Stomach (tissue), 7 donors: ENCODE measurements around the genes OR2Y1 and OR2V1.

- PRO-cap = no peak
- RAMPAGE, long total RNA, 5 experiments = no peak in any of the 5 experiments
- RRBS = no CpG with 5 or more reads among the region's 4 CpGs
Observed at GRCh38 chr5:180689391-180689734, 40.0 kb upstream of the FLT4 start.

DNA sequence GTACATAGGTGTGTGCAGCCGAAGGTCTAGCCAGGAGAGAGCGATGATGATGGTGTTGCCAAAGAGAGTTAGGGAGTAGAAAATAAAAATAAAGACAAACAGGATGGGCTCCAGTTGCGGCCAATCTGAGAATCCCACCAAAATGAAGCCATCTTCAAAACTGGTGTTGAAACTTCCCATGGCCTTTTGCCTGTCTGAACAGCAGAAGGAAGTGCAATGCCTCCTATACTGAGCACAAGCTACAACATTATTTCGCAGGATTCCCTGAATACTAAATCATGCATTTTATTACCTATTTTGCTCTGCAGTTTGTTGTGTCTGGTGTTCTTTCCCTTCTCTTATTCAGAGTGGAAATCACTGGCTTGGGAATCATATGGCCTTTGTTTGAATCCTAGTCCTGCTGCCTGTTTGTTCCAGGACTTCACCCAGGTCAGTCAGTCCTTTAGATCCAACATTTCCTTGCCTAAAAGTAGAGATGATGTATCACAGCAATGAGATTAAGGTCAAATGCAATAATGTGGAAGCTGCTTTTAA lies at the start of gene OR2Y1:
OR2Y1 (minus strand) TSS at position 180 of the 534 bp plus-strand sequence.
- PRO-cap = no peak
- RAMPAGE, long total RNA, 5 experiments = no peak in any of the 5 experiments
- RRBS = no CpG with 5 or more reads among the region's 4 CpGs

GRCh38 chr5:180785827-180786579 lies 16.6 kb downstream of the MGAT1 start:
- PRO-cap = no peak
- RAMPAGE, long total RNA, 5 experiments = no peak in any of the 5 experiments
- RRBS = no CpG with 5 or more reads among the region's 11 CpGs

- PRO-cap = no peak
- RAMPAGE, long total RNA, 5 experiments = no peak in any of the 5 experiments
- RRBS = no CpG with 5 or more reads among the region's 16 CpGs
Observed at GRCh38 chr5:180787531-180788175, 15.0 kb downstream of the MGAT1 start.

GRCh38 chr5:180885767-180886445 lies 13.1 kb upstream of the BTNL8 start:
- PRO-cap = no peak
- RAMPAGE, long total RNA, 5 experiments = no peak in any of the 5 experiments
- RRBS = no CpG with 5 or more reads among the region's 9 CpGs

DNA sequence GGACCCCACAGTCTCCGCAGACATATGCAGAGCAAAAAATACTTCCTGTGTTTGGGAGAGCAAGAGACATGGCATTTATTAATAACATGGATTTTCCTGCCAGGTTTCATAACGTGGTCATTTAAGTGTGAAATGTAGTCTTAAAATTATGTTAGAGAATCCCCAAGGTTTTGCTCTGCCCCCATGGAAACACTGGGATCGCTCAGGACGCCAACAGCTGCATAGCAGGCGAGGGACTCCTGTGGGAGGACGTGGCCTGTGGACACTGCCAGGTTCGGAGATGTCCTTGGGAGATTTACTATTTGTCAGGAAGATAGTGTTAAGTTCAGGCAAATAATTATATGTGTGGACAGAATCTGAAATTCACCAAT lies 929 bp downstream of the BTNL9 start:
- PRO-cap = no peak
- RAMPAGE, long total RNA, 5 experiments = no peak in any of the 5 experiments
- RRBS = no CpG with 5 or more reads among the region's 7 CpGs

GRCh38 chr5:181131016-181131276 lies at the start of gene OR2V1:
Gene OR2V1 (minus strand): TSS chr5:181131169.
- PRO-cap = no peak
- RAMPAGE, long total RNA, 5 experiments = no peak in any of the 5 experiments
- RRBS = no CpG with 5 or more reads among the region's 7 CpGs

DNA sequence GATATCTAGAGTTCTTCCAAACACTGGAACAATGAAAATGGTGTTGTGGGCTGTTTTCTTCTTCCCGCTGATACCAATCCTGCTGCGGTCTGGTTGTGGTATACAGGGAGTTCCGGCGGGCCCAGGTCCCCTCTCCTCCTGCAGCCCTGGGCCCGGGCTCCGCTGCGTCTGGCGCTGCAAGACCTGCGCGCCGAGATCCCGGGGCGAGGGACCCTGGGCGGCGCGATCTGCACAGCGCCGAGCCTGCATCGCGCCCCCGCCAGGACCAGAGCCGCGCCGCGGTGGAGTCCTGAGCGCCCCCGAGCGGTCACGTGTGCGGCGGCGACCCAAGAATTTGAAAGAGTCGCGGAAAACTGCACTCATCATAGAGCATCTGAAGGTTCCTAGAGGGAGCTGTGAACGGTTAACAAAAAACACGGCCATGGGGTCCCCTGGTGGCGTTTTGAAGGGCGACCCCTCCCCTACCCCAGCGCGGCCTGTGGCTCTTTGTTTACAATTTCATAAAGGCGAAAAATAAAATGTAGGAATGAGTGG lies 21.0 kb downstream of the TRIM7 start:
- PRO-cap = no peak
- RAMPAGE, long total RNA, 5 experiments = no peak in any of the 5 experiments
- RRBS = 2% methylated on average over 10 of the region's 41 CpGs

DNA sequence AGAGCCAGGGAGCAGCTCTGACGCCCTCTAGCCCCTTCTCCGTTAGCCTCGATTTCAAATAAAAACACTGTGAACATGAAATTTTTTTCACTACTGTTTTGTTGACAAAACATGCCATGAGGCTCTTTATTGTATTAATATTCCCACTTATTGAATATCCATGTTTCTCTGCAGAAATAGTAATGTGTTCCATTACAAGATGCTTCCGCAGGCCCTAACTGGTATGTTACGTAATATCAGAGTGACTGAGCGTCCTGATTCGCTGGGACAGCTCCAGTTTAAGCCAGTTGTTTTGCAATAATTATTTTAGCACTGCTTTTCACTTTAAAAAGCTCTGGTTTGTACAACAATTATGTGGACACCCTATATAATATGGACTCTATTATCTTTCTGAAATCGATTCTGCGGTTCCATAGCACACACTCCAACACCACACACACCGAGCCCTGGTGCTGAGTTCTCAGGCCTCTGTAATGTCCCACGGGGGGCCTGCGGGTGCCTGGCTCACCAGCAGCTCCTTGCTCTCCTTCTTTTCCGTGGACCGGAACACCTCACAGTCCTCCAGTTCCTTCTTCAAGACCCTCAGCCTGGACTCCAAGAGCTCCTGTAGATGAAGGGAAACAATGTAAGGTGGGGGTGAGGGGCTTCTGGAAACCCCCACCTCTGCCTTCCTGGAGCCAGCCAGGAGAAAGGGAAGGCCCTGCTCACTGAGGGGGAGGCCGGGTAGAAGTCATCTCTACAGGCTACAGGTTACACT lies 1.8 kb downstream of the TRIM7 start:
- PRO-cap = no peak
- RAMPAGE, long total RNA, 5 experiments = no peak in any of the 5 experiments
- RRBS = 8% methylated on average over 1 of the region's 15 CpGs

- PRO-cap = no peak
- RAMPAGE, long total RNA, 5 experiments = no peak in any of the 5 experiments
- RRBS = no CpG with 5 or more reads among the region's 12 CpGs
Observed at GRCh38 chr5:181241236-181242048, 2.3 kb downstream of the RACK1 start.

- PRO-cap = bidirectional peak, plus-strand start at chr5:181246536, minus-strand start at chr5:181246431
- RAMPAGE, long total RNA, 5 experiments = start-site peak on the plus strand in 3 of 5 experiments, at chr5:181246471-181246730 at its widest, 7 to 22 reads per replicate
- RRBS = 3% methylated on average over 15 of the region's 61 CpGs
Observed at GRCh38 chr5:181246014-181246820, 2.5 kb upstream of the RACK1 start.